ENCODE measurements around the genes FADS3 and BEST1.

GRCh38 chr11:61626550-61627249, 45.8 kb upstream of the SYT7 start:
- RRBS, result 51% methylated on average over 3 of the region's 10 CpGs

DNA sequence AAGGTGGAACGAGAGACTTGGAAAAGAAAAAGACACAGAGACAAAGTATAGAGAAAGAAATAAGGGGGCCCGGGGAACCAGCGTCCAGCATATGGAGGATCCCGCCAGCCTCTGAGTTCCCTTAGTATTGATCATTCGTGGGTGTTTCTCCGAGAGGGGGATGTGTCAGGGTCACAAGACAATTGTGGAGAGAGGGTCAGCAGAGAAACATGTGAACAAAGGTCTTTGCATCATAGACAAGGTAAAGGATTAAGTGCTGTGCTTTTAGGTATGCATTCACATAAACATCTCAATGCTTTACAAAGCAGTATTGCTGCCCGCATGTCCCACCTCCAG, 25.2 kb upstream of the DAGLA start:
- RRBS, result no CpG with 5 or more reads among the region's 7 CpGs

DNA sequence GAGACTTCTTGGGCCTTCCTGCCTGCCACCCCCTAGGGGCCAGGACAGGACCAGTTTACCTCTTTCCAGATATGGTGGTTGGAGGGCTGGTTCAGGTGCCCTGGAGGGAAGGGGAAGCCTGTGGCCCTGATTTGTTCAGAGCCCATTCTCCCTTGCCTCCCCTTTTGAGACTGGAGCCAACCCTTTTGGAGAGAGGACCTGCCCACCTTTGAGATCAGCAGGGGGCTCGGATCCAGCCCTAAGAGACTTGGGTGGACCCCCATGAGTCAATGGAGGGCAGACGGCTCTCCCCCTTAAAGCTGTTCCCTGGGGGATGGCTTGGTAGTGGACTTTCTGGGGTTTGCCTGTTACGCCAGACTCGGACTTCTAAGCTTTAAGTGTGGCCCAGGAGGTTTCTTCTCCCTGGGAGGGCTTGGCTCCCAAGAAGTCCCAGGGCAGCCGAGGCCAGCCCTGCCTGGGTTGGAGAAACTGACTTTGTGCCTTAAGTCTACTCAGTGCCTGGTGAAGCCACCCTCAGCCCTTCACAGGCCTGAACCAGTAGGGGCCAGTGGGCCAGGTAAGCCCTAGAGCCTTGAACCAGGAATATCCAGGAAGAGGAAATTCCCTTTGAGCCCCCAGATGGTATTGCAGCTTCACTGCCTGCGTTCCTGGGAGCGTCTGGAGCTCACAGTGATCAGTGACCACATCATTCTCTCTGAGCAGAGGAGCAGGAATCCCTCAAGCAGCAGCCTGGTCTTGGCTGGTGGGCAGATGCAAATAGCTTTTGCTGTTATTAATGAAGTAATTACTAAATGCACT, 5.8 kb downstream of the TMEM258 start:
- RRBS, result no CpG with 5 or more reads among the region's 7 CpGs

DNA sequence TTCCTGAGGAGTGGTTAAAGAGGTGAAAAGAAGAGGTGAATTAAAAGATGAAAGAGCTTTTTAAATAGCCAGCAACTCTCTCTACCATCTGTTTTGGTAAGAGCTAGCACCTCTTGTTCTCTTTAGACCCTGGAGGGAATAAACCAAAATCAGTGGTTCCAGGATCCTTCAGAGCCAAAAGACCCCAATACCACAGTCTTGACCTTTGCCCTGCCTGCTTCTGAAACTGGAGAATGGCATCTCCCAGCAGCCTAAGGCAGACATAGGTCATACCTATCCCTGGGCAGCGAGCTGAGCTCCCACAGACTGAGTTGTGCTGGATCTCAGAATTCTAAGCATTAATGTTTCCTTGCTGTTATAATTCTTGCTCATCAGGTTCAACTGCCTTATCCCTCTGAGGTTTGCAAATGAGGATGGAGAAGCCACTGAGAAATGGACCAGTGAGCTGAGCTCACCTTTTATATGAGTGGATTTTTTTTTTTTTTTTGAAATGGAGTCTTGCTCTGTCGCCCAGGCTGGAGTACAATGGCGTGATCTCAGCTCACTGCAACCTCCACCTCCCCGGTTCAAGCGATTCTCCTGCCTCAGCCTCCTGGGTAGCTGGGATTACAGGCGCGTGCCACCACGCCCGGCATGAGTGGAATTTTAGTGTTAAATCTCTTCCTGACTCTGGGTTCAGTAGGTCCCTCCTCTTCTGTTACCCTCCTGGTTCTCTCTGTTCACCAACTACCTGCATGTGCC, 8.9 kb downstream of the FEN1 start:
- RRBS, result no CpG with 5 or more reads among the region's 9 CpGs

DNA sequence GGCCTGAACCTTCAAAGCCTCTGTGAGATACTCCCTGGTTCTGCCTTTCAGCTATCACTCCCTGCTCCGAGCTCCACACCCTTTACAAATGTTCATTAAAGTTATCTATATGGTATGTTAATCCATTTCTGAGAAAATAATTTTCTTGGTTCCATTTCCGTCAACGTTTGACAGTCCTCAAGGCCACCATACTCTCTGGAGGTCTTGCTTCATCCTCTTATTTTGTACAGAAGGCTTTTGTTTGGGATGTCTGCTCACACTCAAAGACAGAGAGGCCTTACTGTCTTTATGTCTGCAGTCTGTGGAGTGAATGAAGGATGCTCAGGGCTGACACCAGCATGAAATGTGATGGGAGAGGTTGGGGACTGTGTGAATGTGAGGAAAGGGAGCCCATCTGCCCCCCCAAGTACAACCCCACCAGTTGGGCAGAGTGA, 1.7 kb upstream of the FADS2 start:
- RRBS, result no CpG with 5 or more reads among the region's 3 CpGs

GRCh38 chr11:61891375-61892357, at the start of gene FADS3:
TSS of gene FADS3 (minus strand) at chr11:61891545.
- RRBS, result 1% methylated on average over 51 of the region's 99 CpGs

- RRBS, result no CpG with 5 or more reads among the region's 13 CpGs
These were observed 7.4 kb downstream of the RAB3IL1 start for GRCh38 chr11:61909929-61910470.

DNA sequence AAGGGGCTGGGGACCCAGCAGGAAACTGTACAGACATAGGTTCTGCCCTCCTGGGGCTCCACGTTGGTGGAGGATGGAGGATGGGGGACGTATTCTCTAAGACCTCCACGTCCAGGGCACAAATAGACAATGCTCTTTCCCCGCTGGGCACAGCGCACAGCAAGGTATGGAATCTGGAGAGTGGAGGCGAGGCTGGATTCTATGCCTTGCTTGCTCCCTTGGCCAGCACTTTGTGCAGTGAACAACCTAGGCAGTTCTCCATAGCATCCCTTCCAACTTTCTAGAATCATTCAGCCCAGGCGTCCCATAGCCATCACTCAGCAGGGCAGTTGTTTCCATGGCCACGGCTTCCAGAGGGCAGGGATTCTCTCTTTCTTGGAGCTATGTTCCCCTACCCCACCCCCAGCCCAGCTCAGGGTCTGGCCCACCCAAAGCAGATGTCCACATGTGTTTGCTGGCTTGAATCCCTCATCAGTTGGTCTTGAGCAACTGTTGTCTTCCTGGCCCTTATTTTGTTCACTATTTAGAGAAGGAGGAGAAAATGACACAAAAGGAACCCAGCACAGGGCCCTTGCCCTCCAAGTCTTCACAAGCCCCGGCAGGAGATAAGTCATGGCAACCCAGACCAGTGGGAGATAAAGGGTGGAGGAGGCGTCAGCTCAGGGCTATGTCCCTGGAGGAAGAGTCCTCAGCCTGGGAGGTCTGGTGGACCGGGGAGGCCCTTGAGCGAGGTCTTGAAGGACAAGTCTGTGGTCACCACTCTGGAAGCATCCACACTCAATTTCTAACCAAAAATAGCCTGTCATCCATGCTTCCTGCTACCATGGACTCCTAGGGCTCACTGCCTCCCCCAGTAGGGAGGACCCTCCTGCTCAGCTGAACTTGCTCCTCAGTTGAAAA, 1.4 kb upstream of the RAB3IL1 start:
- RRBS, result no CpG with 5 or more reads among the region's 12 CpGs

- RRBS, result no CpG with 5 or more reads among the region's 5 CpGs
These were observed 6.2 kb upstream of the RAB3IL1 start for GRCh38 chr11:61923573-61923935.

- RRBS, result 15% methylated on average over 2 of the region's 16 CpGs
These were observed at the start of gene BEST1 for GRCh38 chr11:61949136-61950533. TSS of gene BEST1 (plus strand) at chr11:61950351.

DNA sequence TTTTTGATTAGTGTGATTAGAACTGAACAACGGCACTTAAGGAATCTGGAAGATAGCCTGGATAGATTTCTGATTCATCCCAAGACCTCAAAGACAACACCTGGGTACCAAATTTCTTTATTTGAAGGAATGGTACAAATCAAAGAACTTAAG, 3.1 kb downstream of the FTH1 start:
- RRBS, result no CpG with 5 or more reads among the region's 1 CpG

- RRBS, result no CpG with 5 or more reads among the region's 2 CpGs
These were observed 1.1 kb downstream of the FTH1 start for GRCh38 chr11:61966433-61966607.

GRCh38 chr11:61968598-61969405, 1.4 kb upstream of the FTH1 start:
- RRBS, result no CpG with 5 or more reads among the region's 23 CpGs

DNA sequence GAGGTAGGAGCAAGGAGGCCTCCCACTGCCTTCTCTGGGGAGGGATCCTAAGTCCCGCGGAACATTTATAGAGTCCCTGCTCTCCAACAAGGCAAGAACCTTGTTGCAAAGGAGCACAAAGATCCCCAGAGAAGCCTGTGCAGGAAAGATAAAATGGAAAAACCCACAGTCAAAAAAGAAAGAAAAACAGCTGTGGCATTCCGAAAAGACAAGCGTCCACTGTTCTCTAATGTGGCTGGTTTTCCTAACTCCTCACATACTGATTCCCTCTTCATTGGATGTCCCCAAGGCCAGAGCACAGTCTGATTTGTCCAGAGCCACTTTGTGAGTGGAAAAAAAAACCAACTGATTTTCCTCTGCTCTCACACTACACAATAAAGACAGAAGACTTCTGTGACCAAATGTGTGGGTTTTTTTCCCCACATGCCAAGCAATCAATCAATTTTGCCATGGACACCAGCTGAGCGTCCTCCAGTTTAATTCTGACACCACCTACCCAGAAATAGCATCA, 62.0 kb upstream of the INCENP start:
- RRBS, result no CpG with 5 or more reads among the region's 5 CpGs

GRCh38 chr11:62341665-62342480, 4.6 kb downstream of the ASRGL1 start:
- RRBS, result no CpG with 5 or more reads among the region's 10 CpGs

DNA sequence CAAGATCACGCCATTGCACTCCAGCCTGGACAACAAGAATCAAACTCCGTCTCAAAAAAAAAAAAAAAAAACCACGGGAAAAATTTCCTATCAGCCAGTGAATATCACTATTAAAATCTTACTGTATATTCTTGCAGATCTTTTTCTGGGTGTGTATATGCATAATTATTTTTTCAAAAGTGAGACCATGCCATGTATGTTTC, 21.3 kb upstream of the SCGB1A1 start:
- RRBS, result no CpG with 5 or more reads among the region's 3 CpGs

GRCh38 chr11:62433130-62433622, 14.3 kb downstream of the SCGB1A1 start:
- RRBS, result no CpG with 5 or more reads among the region's 9 CpGs

GRCh38 chr11:62445420-62445733, 26.5 kb downstream of the SCGB1A1 start:
- RRBS, result no CpG with 5 or more reads among the region's 3 CpGs

GRCh38 chr11:62464679-62465063, 45.8 kb downstream of the SCGB1A1 start:
- RRBS, result no CpG with 5 or more reads among the region's 6 CpGs

DNA sequence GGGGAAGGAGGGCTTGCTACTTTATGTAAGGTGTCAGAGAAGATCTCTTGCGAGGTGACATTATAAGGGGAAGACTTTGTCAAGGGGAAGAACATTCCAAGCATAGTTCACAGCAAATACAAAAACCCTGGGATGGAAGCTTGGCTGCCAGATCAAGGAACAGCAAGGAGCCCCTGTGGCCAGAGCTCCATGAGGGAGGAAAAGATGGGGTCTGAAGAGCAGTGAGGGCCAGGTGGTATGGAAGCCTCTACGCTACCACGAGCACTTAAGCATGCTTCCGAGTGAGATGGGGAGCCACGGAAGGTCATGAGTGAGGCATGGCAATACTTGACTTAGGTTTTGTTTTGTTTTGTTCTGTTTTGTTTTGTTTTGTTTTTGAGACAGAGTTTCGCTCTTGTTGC, 62.2 kb downstream of the AHNAK start:
- RRBS, result no CpG with 5 or more reads among the region's 6 CpGs

Measured in brain (tissue), 1 donor.